ENCODE results near the gene PLEKHS1.

- RRBS: no CpG with 5 or more reads among the region's 3 CpGs
Observed at GRCh38 chr10:112652359-112652707, 205.3 kb downstream of the VTI1A start.

- RRBS: no CpG with 5 or more reads among the region's 9 CpGs
Observed at GRCh38 chr10:112792648-112793154, 157.3 kb upstream of the TCF7L2 start.

DNA sequence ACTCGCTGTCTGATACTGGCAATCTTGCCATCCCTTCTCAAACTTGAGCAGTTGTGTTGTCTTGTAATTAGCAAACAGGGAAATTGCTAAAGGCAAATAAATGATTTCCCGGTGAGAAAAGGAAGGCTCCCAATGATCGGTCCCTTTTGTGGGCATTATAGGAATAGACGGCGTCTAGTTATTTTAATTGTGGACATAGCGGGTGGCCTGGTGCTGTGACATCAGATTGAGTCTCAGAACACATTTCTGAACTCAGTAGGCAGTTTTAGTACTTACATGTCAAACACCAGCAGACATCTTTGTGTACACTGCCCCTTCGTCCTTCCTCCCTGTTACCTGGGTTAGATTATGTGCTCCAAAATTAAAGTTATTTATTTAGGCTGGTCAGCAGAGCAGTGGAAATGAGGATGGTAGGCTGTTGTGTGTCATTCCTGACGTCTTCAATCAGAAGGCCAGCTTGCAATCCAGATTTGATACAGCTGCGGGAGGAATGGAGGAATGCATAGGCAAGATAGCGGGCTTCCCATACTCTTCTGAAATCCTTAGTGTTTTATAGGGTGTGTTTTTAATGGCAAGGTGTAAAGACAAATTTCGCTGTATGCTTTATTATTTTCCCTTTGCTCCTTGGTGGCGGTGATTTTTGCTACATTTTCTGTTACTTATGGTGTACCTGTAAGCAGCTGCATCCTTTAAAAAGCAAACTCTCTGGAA lies 3.7 kb downstream of the TCF7L2 start:
- RRBS: no CpG with 5 or more reads among the region's 12 CpGs

GRCh38 chr10:112959055-112960071 lies 9.3 kb downstream of the TCF7L2 start:
- RRBS: no CpG with 5 or more reads among the region's 8 CpGs

- RRBS: no CpG with 5 or more reads among the region's 8 CpGs
Observed at GRCh38 chr10:112964469-112965030, 14.5 kb downstream of the TCF7L2 start.

- RRBS: no CpG with 5 or more reads among the region's 3 CpGs
Observed at GRCh38 chr10:112986234-112986748, 36.2 kb downstream of the TCF7L2 start.

GRCh38 chr10:113043915-113045077 lies 94.2 kb downstream of the TCF7L2 start:
- RRBS: no CpG with 5 or more reads among the region's 17 CpGs

DNA sequence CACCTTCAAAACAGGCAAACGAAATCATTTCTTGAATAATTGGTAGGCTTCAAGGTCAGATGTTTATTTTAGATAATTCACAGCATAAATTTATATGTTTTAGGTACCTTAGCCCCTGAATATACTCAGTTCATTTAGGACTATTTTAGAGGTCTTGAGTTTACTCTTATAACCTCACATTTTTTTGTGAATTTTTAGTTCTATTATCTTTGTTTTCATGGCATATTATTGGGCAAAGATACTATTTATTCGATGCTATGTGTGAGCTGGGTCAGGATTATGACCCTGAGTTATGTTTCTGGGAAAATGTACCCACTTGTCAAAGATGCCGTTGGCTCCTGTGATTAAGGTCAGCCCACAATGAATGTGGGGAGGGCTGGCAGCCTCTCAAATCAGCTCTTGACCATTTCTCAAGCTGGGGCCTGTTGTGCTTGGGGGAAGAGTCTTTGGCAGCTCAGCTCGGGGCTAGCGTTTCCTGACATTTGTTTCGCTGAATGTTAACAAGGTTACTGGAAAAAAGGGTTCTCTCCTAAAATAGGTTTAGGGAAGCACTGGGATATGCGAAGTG lies 97.5 kb downstream of the TCF7L2 start:
- RRBS: no CpG with 5 or more reads among the region's 7 CpGs

GRCh38 chr10:113052921-113053605 lies 103.0 kb downstream of the TCF7L2 start:
- RRBS: no CpG with 5 or more reads among the region's 14 CpGs

DNA sequence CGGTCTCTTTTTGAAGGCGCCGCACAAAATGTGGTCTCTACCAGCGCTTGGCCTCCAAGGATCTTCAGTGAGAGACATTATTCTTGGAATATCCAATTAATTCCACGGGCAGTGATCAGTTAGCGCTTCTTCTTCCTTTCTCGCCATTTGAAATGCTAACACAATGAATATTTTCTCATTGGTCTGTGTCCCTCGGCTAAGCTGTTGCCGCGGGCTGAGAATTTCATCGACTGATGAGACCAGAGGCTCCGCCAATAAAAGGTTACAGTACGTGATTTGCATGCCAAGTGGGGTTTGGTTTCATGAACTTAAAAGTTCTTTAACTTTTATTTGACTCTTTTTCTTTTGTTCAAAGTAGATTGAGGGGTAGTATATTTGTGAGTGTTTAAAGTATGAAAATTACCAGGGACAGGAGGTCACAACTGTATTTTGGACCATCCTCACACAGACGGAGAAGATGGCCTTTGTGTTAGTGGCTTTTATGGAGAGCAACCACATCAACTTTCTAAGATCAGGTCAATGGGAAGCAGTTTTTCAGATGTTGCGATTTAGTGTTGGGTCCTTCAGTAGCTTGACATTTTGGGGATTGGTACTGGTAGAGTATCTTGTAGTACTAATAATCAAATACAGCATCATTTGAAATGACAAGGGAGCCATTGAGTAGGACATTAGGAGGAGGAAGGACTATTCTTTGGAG lies 170.0 kb downstream of the TCF7L2 start:
- RRBS: no CpG with 5 or more reads among the region's 15 CpGs

DNA sequence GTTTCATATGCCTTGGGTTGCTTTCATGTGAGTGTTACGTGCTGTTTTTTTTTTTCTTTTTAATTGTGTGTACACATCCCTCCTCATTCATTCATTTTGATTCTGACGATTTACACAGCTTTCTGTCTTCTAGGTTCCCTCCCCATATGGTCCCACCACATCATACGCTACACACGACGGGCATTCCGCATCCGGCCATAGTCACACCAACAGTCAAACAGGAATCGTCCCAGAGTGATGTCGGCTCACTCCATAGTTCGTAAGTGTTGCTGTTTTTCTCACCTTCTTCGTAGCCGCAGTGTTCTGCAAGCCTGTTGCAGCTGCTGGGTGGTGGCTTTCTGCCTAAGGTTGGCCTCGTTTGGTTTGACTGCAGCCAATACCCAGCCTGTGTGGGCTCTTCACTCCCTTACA lies 200.8 kb downstream of the TCF7L2 start:
- RRBS: no CpG with 5 or more reads among the region's 13 CpGs

DNA sequence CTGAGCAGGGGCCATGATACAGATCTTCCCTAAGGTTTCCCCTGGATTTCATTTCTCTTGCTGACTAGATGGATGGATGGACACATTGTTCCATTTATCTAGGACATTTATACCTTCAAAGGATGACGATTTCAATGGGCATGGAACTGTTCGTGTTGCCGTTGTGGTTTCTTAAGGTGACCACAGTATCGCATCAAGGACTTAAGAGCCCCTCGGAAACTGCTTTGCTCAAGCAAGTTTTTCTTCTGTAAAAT lies 218.3 kb downstream of the TCF7L2 start:
- RRBS: no CpG with 5 or more reads among the region's 5 CpGs

- RRBS: no CpG with 5 or more reads among the region's 10 CpGs
Observed at GRCh38 chr10:113384814-113385332, 168.0 kb upstream of the HABP2 start.

GRCh38 chr10:113591924-113592812 lies 39.3 kb downstream of the HABP2 start:
- RRBS: no CpG with 5 or more reads among the region's 12 CpGs

GRCh38 chr10:113630787-113631393 lies 33.0 kb downstream of the NRAP start:
- RRBS: no CpG with 5 or more reads among the region's 5 CpGs

- RRBS: no CpG with 5 or more reads among the region's 6 CpGs
Observed at GRCh38 chr10:113665887-113666570, 2.2 kb upstream of the NRAP start.

- RRBS: no CpG with 5 or more reads among the region's 16 CpGs
Observed at GRCh38 chr10:113718713-113719395, 32.6 kb upstream of the PLEKHS1 start.

- RRBS: no CpG with 5 or more reads among the region's 6 CpGs
Observed at GRCh38 chr10:113750917-113751863, at the start of gene PLEKHS1. Gene PLEKHS1, plus strand, starts transcription at chr10:113751682.

DNA sequence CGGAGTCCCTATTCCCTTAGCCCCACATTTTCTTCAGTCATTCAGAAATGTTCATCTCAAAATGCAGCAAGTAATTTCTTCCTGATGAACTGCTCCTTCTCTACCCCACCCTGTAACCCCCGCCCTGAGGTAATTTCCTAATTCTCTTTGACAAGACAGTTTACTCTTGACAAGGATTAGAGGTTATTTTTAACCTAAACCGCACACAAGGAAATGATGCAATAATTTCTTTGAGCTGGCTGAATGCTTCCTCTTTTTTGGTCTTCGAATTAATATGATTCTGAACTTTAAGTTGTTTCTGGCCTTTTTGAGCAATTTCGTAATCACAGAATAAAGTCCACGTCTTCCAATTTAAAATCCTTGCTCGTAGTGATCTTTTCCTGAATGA lies 18.4 kb upstream of the ADRB1 start:
- RRBS: no CpG with 5 or more reads among the region's 7 CpGs

GRCh38 chr10:114066465-114067233 lies 23.0 kb downstream of the ADRB1 start:
- RRBS: no CpG with 5 or more reads among the region's 13 CpGs